SUDHL5 (cell line): ENCODE measurements around the genes CCNT1 and RND1.

DNA sequence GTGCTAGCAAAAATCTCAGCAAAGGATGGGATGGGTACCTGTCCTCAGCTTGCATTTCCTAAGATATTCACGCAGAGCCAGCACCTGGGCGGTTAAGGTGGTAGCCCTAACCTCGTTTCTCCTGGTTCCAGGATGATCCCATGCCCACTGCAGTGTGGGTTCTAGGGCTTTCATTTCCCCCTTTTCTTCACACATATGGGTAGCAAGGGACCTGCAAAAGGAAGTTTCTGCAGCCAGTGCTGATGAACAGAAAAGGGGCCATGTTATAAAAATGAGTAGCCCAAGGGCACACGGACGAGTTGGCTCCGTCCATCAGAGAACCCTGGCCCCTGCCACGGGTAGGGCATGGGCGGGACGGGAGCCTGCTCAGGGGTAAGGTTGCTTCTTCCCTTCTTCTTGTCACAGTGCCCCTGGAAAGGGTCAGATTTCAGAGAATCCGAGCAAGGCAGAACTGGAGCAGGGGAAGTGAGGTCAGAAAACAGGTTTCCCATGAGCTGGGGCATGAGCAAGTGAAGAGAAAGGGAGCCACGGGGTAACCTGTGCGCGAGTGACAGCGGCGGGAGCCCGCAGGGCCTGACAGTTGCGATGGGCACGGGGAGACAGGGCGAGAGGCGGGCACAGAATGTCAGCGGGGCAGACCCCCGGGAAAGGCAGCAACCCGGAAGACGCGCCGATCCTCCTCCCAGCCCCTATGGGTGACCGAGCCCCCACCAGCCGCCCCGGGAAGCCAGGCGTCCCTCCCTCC lies 539 bp downstream of the ZNF641 start:
- PRO-cap, result no peak

- PRO-cap, result no peak
These were observed 1.1 kb upstream of the ZNF641 start for GRCh38 chr12:48351797-48352214.

GRCh38 chr12:48653743-48654748 lies 28.0 kb downstream of the KANSL2 start:
- PRO-cap, result no peak

- PRO-cap, result bidirectional peak, plus-strand start at chr12:48717121, minus-strand start at chr12:48716681; unidirectional peak, plus-strand start at chr12:48717270
These were observed at the start of gene CCNT1 for GRCh38 chr12:48716041-48717311. CCNT1 (minus strand) TSS chr12:48716707.

- PRO-cap, result no peak
These were observed 12.9 kb downstream of the ADCY6 start for GRCh38 chr12:48775684-48776780.

GRCh38 chr12:48787654-48788447 lies 1.0 kb downstream of the ADCY6 start:
- PRO-cap, result no peak

- PRO-cap, result no peak
These were observed 6.7 kb upstream of the ADCY6 start for GRCh38 chr12:48795443-48796185.

DNA sequence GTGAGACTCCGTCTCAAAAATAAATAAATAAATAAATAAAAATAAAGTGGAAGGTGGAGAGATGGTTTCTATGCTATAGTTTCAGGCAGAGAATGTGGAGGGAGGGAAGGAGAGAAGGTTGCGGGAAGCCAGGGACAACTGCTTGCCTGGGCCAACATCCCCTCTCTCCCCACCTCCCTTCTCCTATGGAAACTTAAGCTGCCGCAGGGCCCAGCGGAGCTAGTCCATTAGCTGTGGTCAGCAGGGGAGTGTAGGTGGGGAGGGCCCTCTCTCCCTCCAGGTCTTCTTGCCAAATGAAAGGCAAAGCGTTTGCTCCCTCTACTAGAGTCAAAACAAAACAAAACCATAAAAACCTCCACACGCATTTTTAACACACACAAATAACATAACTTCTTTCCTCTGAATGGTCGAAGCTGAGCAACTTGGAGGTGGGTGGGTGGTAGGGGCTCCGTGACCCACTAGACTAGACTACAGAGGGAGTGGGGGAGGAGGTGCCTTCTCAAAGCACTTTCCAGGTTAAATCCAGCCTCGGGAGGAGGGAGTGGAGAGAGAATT lies 4.8 kb upstream of the CACNB3 start:
- PRO-cap, result no peak

DNA sequence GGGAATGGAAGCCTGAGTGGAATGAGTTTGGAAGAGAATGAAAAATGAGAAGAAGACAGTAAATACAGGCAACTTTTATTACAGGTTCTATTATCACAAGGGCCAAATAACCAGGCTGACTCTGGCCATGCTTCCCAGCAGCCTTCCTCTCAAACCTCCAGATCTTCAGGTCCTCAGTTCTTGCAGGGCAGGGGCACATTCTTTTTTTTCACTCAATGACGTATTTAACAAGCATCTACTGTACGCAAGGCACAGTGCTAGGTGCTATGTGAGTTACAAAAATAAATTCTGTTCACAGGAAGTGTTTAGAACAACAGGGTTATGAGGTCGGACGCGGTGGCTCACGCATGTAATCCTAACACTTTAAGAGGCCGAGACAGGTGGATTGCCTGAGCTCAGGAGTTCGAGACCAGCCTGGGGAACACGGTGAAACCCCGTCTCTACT lies 1.1 kb downstream of the DDX23 start:
- PRO-cap, result unidirectional peak, plus-strand start at position 308 of the sequence

DNA sequence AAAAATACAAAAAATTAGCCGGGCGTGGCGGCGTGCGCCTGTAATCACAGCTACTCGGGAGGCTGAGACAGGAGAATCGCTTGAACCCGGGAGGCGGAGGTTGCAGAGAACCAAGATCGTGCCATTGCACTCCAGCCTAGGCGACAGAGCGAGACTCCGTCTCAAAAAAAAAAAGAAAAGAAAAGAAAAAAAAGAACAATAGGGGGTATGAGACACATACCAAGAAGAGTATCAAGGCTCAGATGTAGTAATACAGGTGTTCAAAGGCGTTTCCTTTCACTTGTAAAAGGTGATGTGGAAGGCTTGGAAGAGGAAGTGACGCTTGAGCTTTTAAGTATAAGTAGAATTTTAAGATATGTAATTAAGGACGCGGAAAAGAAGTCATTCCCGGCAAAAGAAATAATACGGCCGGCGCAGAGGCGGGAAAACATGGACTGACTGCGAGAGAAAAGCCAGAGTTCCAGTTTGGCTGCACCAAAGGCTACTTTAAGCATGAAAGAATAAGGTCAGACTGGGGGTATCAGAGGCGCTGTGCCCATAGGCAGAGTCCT lies 578 bp downstream of the DDX23 start:
- PRO-cap, result no peak

DNA sequence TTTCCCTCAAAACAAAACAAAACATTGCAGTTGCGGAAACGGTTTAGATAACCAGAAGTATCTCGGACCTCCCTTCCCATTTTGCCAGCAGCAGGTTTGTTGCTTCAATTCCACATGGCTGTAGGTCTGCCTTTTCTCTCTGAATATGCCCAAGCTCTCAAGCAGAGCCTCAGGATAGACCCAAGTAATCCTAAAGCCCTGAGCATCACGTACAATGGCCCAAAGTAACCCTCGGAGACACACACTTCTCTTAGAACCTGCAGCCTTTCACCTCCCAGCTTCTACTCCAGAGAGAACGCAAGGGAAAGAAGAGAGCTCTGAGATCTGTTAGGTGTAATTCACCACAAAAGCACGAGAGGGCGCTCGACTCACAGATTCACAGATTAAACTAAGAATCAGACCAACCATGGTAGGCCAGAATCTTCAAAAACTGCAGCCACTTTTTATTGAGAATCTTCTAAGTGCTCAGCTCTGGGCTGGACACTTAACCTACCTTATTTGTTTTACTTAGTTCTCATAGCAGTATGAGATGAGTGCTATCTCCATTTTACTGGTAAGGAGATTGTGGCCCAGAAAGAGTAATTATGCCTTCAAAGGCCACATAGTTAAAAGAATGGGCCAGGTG lies 1.2 kb upstream of the DDX23 start:
- PRO-cap, result unidirectional peak, minus-strand start at position 286 of the sequence

DNA sequence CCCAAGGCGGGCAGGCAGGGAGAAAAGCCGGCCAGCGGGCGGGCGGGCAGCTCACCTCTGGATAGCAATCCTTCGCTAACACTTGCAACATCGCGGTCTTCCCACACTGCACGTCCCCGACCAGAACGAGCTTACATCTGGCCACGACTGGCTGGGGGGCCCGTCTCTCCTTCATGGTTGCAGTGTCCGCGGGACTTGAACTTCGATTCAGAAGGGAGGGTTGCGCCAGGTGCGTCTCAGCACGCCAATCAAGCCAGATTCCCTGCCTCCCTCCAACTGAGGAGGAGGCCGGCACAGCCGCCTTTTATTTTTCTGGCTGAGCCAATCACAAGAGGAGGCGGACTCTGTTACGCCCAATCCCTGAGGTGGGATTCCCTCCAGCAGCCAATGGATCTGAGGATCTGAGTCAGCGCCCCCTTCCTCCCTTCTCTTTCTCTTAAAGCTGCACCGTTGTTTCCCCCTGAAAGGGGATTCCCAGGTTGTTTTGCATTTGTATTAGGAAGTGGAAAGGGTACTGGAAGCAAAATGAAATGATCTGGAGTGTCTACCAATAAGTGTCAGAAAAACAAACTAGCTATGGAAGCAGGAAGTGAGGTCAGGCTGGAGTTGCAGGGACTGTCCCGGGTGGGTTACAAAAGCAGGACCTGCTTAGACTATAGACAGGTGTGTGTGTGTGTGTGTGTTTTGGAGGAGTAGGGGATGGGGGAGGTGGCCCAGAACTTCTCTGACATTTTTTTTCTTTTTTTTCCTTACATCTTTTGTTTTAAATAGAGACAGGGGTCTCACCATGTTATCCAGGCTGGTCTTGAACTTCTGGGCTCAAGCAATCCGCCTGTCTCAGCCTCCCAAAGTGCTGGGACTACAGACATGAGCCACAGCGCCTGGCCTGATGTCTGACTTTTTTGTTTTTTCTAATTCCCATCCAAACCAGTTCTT lies at the start of gene RND1:
TSS of gene RND1 (minus strand) at position 278 of the 936 bp plus-strand sequence.
- PRO-cap, result bidirectional peak, plus-strand start at position 489 of the sequence, minus-strand start at position 278 of the sequence

DNA sequence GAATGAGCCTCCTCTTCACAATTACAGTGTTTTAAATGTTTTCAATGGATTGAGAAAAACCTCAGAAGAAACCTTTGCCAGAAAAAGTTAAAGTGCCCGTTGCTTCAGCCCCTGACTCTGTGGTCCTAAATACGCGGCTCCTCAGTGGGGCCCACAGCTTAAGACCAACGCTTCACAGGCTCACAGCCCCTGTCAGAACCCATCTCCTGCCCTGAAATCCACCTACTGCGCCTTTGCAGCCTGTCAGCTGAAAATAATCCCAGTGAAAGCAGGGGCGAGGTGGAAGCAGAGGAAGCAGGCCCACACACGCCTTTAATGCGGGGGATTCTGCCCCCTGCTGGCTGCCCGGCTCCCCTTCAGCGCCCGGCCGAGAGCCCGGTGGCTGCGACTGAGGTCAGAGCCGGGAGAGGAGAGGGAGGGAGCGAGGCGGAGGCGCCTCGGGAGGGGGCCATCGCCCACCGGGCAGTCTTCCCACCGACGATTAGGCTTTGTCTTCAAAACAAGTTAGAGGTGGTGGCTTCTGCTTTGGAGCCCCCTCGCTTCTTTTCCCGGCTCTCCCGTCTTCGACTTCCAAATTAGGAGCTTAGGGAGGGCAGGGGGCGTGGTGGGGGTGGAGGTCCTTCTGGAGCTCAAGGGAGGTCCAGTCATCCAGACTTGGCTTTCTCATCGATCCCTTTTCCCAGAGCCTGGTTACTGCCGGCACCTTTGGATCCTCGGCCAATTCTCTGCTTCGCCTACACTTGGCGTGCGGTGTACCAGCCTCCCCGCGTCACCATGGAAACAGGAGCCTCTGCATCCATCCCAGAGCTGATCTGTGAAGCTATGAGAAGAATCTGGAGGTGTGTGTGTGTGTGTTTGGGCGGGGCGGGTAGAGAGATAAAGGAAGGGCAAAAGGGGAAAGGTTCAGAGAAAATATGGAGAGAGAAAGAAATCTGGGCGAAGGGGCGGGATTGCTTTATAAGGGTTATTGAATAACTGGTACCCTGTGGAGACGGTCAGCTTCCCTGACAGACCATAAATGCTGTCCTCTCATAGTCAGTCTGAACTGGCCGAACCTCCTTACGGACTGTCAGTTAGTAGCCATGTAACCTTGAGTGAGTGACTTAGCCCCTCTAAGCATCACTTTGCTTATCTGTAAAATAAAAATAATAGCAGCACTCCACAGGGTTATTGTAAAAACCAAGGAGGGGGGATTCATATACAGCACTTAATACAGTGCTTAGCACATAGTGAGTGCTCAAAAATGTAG lies 13.0 kb upstream of the CCDC65 start:
- PRO-cap, result unidirectional peak, minus-strand start at position 229 of the sequence

DNA sequence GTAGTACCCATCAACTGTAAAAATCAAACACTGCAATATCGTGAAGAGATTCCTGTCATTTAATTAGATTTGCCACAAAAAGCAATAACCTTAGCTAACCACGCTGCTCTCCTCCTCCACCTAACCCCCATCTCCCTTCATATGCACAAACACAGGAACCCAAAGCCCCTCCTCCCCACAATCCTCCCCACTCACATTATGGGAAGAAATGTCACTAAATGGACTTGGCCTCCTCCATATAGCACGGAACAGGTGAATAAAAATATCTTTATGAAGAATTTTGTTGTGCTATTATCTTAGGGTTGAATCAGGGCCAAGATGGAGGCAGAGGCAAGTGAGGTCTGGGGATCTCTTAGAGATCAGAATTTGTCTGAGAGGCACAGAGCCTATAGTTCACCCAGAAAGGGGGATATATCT lies 3.1 kb upstream of the DDN start:
- PRO-cap, result no peak

GRCh38 chr12:49003386-49003677 lies 4.2 kb upstream of the DDN start:
- PRO-cap, result no peak

DNA sequence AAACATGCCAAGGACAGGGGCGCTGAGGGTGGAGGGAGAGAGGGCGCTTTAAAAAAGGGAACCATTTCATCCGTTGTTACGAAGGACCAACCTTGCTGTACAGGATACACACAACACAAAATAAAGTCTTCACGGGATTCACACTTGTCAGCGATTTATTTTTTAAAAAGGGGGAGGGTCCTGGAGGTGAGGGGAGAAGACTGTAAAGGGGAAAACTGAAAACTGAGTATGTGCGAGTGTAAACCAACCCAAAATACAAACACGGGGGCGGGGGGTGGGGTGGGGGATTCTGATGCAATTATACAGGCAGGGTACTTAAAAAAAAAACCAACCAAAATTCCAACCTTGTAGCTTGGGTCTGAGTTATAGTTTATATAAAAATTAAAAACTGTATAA lies 521 bp upstream of the PRKAG1 start:
- PRO-cap, result no peak

- PRO-cap, result no peak
These were observed 12.6 kb upstream of the PRKAG1 start for GRCh38 chr12:49030840-49031852.

GRCh38 chr12:49183553-49184054 lies 5.3 kb downstream of the TUBA1A start:
- PRO-cap, result no peak

- PRO-cap, result no peak
These were observed 22.0 kb downstream of the SPATS2 start for GRCh38 chr12:49389147-49389736.

DNA sequence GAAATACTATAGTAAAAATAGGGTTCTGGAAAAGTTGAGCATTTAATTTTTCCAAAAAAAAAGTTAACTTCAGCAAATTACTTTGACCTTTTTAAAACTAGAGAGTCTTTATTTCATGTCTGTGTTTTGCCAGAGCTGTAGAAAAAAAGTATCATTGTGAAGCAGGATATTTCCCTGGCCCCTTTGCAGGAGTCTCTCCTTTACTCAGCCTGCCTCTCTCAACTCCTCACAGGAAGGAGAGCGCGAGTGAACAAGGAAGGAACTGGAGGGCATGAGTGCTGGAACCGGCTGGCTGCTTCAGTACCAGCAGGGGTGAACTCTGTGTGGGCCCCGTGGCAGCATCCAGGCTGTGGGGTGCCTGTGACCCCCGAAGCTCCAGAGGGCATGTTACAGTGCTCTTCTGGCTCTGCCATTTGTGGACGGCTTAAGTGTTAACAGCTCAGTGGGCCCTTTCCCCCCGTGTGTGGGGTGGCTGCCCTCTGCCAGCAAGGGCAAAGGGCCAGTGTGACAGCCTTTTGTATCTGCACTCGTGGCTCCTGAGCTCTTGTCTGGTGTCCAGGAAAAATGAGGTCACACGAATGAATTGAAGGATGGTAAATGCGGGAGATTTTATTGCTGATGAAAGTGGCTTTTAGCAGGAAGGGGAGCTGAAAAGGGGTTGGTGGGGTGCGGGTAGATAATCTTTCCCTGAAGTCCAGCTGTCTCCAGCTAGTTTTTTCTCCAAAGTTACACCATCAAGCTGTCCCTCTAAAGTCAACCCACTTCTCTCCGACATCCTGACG lies 76.6 kb upstream of the KCNH3 start:
- PRO-cap, result no peak